Mesenchymal stem cell of adipose (primary cell): ENCODE measurements around a stretch of chr17.

- CAGE, long polyA plus RNA = no peak
Measured at GRCh38 chr17:62004304-62004646, 60.8 kb downstream of the MED13 start.

DNA sequence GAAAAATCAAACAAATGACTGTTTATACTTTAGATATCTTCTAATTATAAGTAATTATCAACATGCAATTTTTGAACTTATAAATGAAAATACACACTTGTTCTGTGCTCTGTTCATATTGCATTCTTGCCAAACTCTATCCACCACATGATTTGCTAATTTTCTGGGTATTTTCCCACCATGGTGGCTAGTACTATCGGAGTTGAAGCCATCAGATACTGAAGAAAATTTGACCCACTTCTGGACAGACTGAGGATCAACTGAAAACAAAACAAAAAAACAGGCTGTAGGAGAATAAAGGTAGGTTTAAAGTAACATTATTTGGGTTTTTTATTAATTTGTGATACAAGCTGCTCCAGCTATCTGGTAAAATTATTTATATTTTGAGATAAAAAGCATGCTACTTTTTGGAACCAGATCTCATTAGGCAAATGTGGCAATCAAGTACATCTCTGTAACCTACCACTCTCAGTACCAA, 35.3 kb downstream of the MED13 start:
- CAGE, long polyA plus RNA = no peak

DNA sequence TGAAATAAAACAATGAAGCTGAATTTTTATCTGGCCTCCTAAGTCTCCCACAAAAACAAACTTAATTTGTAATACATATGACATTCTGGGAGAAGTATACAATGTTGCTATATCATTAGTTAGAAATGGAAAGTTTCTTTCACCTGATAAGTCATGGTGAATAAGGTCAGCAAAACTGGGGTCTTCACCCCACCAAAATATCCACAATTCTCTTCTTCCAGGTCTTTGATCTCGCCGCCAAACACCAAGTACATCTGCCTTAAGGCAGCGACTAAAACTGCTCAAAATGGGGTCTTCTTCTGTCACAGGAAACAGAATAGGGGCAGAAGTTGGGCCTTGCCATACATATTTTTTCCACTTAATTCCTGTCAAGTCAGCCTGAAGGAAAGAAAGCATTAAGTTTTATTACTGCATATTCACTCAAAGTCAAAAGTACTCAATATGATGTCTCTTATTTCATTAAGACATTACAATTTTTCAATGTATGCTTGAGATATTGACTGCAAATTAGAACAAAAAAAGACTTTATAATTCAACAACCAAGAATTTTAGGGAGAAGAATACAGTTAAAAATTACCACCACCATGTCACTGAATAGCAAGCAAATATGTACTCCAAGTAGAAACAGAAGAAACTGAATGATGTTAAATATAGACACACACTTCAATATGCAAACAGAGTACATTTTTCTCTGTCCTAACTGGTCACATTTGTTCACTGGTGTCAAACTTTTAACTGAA, 2.0 kb downstream of the MED13 start:
- CAGE, long polyA plus RNA = no peak

DNA sequence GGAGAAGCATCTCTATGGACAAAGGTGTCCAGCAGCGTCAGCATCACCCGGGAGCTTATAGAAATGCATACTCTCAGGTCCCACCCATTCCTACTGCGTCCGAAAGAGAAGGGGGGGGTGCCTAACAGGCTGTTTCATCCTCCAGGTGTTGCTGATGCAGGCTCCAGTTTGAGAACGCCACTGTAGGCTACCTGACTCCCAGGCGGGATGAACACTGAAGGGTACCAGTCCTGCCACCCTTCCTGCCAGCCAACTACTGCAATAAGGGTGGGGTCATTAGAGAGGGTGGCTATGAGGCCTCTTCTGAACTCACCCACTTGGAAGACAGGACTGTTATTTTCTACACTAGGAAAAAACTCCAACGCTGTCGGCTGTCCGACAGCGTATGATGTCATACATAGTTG, 11.2 kb upstream of the MRC2 start:
- CAGE, long polyA plus RNA = no peak

- CAGE, long polyA plus RNA = no peak
Measured at GRCh38 chr17:62648397-62648775, 20.9 kb downstream of the MRC2 start.

DNA sequence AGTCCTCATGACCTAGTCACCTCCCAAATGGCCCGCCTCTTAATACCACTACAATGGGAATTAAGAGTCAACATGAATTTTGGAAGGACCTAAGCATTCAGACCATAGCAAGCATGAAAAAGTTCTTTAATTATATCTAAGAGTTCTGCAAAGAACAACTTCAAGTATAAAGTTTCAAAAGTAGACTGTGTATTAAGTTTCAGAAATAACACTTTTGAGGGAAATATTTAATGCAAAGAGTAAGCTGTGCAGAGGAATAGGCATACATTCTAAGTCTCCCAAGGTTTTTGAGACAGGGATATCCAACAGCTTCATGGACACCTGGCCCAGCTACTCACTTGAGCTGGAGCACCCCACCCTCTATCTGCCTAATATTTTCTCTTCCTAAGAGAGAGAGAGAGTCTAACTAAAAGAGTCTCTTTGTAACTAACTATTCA, 3.8 kb upstream of the MARCHF10 start:
- CAGE, long polyA plus RNA = no peak

DNA sequence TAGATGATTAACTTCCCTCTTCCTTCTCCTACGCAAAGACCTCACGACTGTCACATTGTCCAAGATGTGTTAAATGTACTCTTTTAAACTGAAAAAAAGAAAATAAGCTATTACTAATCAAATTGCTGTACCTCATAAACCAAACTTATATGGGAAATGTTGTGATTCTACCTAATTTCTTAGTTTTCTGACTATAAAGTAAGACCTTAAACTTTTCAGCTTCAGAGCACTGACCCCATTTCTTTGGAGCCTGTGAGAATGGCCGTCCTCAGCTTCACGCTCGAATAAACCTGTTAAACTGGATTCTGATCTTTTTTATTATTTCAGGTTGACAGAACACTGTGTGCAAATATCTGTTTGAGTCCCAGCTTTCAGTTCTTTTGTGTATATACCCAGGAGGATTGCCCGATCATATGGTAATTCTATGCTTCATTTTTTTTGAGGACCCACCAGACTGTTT, 20.0 kb upstream of the KCNH6 start:
- CAGE, long polyA plus RNA = no peak

DNA sequence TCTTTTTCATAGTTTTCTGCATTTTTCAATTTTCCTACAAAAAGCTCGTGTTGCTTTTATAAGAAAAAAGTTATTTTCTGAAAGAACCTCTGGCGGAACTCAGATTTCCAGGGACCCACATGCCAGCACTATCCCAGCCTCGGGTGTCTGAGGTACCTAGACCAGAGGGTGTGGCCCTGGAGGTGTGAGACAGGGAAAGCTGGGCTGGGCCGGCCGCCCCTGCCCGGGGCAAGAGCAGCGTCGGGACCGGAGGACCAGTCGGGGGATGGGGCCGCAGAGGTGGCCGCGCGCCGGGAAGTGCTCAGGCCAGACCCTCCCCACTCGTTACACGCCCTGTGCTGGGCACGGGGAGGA, 802 bp upstream of the MAP3K3 start:
- CAGE, long polyA plus RNA = no peak

DNA sequence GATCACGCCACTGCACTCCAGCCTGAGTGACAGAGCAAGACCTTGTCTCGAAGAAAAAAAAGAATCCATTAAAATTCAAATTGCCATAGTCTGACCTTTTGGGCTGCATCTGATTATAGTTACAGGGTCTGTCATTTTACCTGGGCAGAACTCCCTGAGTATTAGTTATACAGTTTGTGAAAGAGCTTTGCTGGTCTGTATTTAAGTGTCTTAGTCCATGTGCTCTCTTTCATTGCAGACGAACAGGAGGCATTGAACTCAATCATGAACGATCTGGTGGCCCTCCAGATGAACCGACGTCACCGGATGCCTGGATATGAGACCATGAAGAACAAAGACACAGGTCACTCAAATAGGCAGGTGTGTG, 10.2 kb downstream of the MAP3K3 start:
- CAGE, long polyA plus RNA = no peak

DNA sequence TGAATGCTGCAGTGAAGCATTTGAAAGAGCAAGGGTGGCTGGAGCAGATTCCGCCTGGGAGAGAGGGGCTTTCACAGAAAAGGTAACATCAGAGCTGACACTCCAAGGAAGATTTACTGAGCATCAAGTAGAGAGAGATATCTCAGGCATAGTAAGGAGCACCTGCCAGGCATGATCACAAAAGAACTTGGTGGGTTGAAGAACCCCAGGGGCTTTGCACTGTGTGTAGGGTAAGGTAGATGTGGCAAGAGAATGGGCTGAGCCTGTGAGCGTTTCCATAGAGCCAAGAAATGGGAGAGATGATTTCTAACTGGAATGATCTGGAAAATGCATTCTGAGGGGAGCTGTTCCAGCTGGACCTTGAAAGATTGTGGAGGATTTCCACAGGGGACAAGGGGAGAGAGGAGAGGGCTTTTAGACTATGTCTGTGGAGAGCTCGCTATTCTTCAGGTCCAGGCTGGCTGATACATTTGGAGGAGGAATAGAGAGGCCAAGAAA, 31.0 kb downstream of the LIMD2 start:
- CAGE, long polyA plus RNA = no peak

DNA sequence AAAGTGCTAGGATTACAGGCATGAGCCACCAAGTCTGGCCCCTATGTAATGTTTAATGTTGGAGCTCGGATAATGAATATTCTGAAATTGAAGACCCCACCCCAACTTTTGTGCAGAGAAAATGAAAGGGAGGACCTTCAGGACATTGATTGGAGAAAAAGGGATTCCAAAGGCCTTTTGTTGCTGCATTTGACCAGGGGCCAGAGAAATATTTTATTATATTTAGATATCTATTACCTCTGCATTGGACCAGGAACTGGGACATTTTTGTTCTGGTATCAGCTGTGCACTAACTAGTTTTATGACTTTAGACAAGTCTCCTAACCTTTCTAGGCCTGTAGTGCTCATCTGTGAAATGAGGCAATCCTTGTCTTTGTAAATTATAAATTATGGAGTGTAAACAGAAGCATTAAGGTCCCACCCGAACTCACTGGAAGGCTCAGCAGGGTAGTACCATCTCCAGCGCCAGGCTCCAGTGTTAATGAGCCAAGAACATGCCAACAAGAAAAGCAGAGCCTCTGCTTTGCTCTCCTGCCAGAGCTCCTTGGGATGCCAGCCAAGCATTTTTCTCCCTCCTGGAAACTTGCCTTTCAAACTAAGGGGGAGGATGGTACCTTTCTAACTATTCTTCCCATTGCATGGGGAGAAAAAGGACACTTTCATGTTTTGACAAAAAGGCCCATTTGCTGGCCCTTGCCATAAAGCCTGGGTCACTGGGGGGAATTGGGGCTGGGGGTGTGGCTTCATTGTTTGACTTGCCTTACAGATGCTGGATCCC, 15.0 kb downstream of the LIMD2 start:
- CAGE, long polyA plus RNA = no peak

DNA sequence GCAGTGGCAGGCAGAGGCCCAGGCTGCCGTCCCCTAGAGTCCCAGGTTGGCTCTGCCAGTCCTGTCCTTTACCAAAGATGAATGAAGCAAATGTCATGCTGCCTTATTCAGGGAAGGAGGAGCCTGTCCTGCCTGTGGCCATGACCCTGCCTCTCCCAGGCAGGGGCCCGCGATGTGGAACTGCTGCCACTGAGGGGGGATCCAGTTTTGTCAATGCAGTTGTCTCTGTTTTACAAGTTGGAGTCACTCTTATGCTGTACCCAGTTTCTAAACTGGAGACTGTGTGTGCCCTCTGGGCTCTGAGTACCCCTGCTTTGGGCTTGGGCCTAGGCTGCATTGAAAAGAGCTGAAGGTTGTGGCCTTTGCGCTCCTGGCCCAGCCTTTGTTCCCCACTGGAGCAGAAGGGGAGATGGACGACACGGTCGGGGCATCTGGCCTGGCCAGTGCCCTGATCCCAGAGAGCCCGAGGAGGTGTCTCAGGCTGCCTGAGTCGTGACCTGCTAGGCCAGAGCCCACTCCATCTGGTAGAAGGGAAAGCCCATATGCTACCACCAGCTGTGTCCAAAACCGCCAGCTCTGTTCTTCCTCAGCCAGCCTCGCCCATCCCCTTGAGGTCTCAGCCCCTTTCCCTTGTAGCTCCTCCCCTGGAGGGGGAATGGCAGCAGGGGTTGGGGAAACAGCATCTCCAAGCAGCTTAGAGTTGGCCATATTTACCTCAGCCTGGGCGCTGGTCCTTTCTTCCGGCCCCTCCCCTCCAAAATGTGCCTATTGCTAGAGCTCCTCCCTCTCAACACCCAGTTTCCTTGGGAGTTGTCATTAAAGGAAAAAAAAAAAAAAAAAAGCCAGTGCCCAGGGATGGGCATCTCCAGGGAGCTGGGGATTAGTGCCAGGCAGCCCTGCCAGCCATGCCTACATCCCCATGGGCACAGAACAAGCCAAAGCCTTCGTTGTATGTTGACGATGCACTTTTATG, 5.4 kb downstream of the LIMD2 start:
- CAGE, long polyA plus RNA = no peak

DNA sequence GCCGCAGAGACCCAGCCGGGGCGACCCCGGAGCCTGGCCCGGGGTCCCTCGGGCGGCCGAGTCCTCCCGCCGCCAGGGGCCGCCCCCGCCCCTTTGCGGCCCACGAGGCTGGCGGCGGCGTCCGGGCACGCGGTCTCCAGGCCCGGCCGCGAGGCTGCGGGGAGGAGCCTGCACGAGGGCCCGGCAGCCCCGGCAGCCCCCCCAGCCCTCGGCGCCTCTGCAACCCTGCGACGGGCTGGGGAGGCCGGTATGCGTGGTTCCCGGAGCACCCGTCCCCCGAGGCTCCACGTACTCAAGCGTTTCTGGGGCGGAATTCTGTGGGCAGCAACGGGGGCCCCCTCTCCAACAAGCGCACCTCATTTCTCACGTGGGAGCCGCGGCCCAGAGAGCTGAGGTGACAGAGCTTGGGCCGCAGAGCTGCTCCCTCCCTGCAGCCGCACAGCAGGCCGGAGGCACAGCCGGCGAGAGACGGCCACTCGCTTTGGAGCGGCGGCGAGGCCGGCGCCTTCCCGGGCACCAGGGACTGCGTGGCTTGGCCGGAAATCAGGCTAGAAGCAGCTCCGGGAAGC, 788 bp upstream of the LIMD2 start:
- CAGE, long polyA plus RNA = no peak

DNA sequence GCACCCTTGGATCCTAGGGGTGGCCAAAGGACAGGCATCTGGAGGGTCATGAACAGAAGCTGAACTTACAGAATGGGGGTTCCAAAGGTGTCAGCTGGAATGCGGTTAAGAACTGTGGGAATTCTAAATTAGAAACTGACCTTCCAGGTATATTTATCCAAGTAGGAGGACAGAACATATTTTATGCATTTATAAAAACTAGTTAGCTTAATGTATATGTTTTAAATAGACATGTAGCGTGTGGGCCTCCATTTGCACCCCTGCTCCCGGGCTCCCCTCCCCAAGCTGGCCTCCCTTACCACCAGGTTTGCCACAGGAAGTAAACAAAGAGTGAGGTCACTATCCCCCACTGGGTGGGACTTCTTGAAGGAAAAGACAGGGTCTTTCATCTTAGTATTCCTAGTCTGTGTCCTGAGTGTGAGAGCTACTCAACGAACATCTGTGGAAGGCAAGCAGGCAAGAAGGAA, 6.3 kb upstream of the LIMD2 start:
- CAGE, long polyA plus RNA = no peak

DNA sequence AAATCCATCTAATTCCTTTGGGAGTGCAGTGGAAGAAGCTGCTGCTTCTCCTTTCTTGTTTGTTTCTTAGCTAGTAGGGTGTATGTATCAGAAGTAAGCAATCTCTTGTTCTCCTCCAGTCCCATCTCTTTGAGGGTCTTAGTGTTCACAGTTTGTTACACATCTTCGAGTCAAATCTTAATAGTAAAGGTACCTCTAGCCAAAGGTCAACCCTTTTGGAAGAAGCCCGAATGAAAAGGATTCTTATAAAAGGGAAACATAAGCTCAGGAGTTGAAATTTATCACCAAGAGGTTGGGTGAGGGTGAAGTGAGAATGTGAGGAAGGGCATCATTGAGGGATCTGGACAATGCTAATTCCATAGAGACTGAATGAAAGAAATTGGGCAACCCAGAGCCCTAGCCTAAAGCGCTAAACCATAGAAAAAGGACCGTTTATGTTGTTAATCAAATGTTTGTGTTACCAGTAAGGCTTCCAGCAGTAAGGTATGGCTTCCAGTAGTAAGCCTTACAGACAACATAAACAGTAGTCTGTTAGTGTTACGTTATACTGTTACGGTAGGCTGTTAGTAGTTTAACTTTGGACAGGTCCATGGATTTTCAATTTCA, 913 bp upstream of the FTSJ3 start:
- CAGE, long polyA plus RNA = no peak

DNA sequence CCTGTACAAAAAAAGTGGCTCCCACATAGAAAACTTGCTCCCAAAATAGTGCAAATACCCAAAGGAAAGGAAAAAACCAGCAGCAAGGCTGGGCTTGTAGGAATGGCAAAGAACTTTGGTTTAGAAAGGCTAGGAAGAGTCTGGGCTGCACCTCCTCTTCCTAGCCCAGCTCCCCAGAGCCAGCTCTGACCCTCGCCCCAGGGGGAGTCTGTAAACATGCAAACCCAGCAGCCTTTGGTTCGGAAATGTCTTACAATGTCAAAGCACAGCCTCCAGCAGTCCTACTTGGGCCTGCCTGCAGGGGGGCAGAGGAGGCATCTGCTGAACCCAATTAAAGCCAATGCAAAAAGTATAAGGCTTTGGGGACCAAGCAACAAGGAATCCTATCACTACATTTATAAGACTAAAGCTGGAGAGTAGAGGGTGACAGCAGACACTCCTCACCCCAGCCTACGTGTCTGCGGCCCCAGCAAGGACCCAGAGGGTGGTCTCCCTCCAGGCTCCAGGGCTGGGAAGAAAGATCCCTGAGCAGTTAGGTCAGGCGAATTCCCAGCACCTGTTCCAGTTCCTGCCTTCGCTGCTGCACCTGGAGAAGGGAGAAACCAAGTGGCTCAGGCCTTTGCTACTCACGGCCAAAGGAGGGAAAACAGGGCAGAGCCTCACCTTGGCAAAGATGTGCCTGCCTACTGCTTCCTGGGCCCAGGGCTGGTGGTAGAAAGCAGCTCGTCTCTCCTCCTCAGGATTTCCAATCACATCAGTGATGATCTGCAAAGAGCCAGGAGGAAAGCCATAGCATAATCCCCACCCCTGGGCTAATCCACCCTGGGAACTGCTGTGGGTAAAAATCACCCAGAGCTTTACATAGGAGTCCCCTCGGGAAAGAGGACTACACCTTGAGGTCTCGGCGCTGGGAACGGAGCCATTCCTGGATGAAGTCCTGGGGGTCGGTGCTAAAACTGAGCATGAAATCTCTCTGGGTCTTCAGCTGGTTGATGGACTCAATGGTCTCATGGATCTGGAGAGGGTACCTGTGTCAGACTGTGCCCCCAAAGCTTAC, 5.3 kb upstream of the FTSJ3 start:
- CAGE, long polyA plus RNA = no peak

DNA sequence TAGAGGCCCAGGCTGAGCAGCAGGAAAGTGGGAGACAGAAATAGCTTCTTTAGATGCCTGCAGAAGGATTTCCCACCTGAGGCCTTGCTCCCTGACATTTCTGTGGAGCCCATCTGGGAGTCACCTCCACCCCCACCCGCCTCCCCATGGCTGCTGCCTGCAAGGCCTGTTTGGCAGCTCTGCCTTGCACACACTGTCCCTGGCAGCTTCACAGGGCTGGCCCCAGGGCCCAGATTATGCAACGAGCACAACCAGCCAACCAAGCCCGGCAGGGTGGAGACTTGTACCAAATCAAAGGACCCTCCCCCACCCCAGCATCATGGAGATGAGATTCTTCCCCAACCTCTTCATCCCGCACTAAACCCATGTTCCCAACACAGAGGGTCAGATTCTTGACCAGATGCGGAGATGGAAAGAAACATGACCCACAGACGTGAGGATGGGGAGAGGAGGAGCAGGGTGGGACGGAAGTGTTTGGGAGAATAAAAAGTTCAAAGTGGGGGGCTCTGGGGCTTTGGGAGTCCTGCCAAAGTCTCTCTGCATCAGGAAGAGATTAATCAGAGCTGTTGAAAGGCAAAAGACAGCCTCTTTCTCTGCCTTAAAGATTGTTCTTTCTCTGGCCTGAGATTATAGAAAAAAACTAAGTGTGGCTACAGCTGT, 3.8 kb downstream of the SMARCD2 start:
- CAGE, long polyA plus RNA = no peak

GRCh38 chr17:63961236-63962312, 11.1 kb downstream of the SCN4A start:
- CAGE, long polyA plus RNA = no peak

DNA sequence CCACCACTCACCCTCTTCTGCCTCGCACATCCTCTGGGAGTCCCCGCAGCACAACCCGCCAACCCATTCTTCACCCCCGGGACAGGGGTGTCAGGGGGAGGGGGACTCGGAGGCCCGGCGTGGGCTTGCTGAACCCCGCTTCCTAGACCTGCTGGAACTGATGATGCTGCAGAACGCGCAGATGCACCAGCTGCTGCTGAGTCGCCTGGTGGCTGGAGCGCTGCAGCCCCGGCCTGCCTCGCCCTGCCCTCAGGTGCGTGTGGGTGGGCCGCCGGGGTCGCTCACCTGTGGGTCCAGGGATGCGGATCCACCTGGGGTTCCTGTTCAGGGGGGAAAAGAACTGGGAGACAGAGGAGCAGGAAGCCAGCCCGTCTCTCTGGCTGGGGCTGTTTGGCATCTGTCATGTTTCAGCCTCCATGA, 681 bp downstream of the PRR29 start:
- CAGE, long polyA plus RNA = no peak

DNA sequence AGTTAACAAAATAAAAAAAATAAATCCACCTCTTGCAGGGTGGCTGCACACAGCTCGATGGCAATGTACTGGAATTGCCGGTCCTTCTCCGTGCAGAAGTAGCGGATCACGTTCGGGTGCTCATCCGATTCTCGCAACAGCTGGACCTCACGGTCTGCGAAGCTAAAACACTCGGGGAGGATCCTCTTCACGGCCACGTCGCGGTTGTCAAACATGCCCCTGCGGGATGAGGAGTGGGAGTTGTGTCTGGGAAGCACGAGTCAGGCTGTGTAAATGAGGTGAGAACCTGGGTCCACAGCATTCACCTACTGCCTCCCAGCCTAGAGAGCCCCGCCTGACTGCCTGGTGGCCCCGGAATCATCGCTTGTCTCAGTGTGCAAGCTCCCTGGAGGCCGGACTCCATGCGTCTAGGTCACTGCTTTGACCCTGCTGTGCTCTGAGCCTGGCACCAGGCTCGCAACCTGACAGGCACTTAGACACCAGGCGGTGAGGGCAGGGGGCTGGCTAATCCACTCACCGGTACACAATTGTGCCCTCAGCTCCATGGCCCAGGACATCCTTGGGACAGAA, 33.9 kb upstream of the ICAM2 start:
- CAGE, long polyA plus RNA = no peak